Parietal lobe (tissue), 2 donors: ENCODE data around the genes NAALADL1, ZFPL1 and ZNHIT2.

- RAMPAGE, long total RNA: no peak
Observed at GRCh38 chr11:64846843-64847800, 2.7 kb upstream of the CDC42BPG start.

GRCh38 chr11:64876512-64877370 lies 1.7 kb downstream of the EHD1 start:
- RAMPAGE, long total RNA: no peak

DNA sequence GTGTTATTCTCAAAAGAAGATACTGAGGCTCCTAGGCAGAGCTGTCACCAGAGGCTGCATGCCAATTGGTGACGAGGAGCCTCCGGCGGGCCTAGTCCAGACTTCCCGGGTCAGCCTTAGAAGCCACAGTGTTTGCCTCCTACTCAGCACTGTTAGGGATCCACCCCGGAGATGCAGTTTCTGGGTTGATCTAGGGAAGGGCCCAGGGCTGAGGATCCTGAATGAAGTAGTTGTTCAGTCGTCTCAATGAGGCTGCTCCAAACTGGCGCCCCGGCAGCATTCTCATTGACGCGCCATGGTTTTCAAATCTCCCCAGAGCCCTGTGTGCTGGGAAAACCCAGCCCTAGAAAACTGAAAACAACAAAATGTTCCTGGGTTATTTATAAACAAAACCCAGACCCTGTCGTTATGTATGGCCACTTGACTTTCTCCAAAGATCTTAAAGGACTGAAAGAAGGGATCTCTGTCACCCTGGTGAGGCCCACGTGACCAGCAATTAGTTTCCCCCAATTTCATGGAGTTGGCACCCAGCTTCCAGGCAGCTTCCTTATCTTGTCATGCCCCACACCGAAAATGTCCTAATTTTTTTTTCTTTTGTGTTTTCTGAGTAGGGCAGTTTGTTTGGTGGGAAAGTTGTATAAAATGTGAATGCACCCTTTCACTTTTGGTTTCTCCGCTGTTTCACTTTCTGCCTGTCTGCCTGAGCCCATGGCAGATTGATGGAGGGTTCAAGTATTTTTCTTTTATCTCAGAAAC lies 2.0 kb upstream of the EHD1 start:
- RAMPAGE, long total RNA: no peak

GRCh38 chr11:64901722-64902452 lies 15.1 kb downstream of the ATG2A start:
- RAMPAGE, long total RNA: no peak

DNA sequence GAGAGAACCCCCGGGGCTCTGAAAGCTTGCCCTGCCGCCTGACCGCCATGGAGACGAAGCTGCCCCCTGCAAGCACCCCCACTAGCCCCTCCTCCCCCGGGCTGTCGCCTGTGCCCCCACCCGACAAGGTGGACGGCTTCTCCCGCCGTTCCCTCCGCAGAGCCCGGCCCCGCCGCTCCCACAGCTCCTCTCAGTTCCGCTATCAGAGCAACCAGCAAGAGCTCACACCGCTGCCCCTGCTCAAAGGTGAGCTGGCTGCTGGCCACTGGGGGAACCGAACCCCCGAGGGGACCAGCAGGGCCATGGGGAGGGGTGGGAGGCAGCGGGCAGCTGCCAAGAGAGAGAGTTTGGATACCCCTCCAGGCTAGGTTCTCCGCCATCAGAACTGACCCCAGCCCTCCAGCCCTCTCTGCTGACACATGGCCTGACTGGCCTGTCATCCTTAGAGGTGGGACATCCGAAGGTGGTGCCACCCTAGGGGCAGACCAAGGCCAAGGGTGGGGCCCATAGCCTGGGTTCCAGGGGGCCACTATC lies 1.3 kb downstream of the PPP2R5B start:
- RAMPAGE, long total RNA: no peak

- RAMPAGE, long total RNA: no peak
Observed at GRCh38 chr11:64932614-64932958, 3.1 kb downstream of the GPHA2 start.

DNA sequence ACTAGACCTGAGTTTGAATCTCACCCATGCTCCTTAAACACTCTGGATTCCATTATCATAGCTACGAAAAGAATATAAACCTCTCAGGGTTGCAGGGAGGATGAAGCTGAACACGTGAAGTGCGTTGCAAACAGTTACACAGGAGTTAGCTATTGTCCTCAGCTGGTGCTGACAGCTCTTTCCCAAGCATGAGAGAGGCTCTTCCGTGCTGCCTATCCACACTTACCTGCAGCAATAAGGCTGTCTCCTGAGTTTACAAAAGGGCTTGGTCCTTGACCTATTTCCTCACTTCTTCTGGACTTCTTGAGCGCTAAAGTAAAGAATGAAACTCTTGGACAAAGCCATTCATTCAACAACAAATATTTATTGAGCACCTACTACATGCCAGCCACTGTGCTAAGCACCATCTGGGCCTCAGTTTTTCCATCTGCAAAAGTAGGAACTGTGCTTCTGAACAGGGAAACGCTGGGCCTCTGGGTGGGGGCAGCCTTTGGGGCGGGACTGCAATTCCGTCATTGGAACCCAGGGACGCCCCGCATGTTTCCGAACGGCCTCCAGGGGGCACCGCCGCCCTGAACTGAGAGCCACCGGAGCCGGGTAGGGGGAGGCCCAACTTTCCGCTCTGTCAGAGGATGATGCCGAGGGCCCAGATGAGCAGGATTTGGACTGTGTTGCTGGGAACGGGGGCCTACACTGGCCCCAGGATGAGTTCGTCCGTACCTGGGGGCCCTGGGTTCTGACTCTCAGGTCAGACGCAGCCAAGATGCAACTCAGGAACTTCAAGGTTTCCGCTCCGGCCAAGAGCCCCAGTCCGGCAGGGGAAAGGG lies 631 bp upstream of the ARL2 start:
- RAMPAGE, long total RNA: no peak

GRCh38 chr11:65058382-65058773 lies at the start of gene NAALADL1:
Gene NAALADL1, minus strand, starts transcription at chr11:65058553.
- RAMPAGE, long total RNA: no peak

DNA sequence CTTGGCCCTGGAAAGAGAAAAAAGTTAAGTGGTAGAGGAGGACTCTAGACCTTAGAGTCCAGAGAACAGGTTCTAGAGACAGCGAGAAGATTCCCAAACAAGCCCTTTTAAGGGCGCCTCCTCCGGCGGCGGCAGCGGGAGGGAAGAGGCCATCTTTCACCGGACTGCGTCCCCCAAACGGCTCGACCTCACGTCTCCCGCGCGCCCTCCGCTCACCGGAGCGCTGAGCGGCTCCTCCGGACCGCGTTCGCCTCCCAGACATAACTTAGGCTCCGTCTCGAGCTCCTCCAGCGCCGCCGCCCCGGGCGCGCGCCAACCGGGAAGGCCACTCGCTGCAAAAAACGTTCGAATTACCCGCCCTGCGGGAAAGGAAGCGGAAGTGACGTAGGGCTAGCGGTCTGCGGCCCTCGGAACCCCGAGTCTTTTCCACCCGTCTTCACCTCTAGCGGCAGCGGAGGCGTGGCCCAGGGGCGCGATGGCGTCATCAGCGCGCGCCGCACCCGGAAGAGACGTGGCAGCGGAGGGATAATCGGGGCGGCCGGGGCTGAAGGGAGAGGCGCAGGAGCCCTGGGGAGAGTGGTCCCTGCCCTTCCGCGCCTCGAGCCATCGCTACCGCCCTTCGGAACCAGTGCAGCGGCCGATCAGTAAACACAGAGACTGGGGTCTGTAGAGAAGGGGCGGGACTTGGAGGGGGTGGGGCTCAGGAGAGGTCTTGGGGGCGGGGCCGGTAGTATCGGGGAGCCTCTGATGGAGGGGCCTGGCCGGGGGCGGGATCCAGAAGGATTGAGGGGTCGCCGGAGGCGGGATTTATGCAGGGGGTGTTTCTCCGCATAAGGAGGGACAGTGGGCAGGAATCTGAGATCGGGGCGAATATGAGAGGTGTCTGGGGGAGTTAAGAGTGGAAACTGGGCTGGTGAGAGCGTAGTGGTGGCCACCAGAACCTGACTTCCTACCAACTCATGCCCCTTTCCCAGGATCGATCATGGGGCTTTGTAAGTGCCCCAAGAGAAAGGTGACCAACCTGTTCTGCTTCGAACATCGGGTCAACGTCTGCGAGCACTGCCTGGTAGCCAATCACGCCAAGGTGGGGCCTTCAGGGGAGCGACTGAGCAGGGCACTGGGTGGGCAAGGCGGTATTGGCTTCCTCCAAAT lies at the start of gene ZFPL1:
ZFPL1 (plus strand) TSS at position 506 of the 1,152 bp plus-strand sequence.
- RAMPAGE, long total RNA: start-site peak on the plus strand centred at position 536 of the sequence, 32 bp wide, 38 and 38 reads in 2 replicates

- RAMPAGE, long total RNA: no peak
Observed at GRCh38 chr11:65117274-65118218, at the start of gene ZNHIT2. Gene ZNHIT2, minus strand, starts transcription at chr11:65117701.

GRCh38 chr11:65133684-65134137 lies 608 bp downstream of the SYVN1 start:
- RAMPAGE, long total RNA: no peak

- RAMPAGE, long total RNA: no peak
Observed at GRCh38 chr11:65146534-65146997, 12.2 kb upstream of the SYVN1 start.

DNA sequence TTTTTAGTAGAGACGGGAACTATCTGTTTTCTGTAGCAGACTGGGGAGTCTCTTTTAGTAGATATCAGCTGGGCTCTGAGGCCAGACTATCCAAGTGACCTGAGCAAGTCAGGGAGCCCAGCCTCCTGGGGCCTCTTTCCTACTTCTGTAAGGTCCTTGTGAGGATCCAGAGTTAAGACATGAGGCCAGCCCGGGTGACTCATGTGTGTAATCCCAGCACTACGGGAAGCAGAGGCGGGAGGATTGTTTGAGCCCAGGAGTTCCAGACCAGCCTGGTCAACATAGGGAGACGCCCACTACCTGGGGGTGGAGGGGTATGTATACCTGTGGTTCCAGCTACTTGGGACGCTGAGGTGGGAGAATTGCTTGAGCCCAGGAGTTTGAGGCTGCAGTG lies 36.9 kb upstream of the POLA2 start:
- RAMPAGE, long total RNA: no peak

- RAMPAGE, long total RNA: no peak
Observed at GRCh38 chr11:65384382-65384940, 2.0 kb upstream of the FRMD8 start.

- RAMPAGE, long total RNA: no peak
Observed at GRCh38 chr11:65390715-65391101, 4.3 kb downstream of the FRMD8 start.

- RAMPAGE, long total RNA: no peak
Observed at GRCh38 chr11:65412599-65413073, 26.2 kb downstream of the FRMD8 start.

DNA sequence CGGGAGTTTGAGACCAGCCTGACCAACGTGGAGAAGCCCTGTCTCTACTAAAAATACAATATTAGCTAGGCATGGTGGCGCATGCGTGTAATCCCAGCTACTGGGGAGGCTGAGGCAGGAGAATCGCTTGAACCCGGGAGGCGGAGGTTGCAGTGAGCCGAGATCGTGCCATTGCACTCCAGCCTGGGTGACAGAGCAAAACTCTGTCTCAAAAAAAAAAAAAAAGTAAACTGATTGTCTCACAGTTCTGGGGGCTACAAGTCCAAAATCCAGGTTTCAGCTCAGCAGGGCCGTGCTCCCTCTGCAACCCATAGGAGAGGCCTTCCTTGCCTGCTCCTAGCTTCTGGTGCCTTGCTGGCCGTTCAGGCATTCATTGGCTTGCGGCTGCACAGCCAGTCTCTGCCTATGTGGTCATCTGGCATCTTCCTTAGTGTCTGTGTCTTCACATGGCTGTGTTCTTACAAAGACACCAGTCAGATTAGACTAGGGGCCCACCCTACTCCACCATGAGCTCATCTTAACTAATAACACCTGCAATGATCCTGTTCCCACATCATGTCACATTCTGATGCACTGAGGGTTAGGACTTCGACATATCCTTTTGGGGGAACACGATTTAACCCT lies 28.2 kb downstream of the FRMD8 start:
- RAMPAGE, long total RNA: no peak

DNA sequence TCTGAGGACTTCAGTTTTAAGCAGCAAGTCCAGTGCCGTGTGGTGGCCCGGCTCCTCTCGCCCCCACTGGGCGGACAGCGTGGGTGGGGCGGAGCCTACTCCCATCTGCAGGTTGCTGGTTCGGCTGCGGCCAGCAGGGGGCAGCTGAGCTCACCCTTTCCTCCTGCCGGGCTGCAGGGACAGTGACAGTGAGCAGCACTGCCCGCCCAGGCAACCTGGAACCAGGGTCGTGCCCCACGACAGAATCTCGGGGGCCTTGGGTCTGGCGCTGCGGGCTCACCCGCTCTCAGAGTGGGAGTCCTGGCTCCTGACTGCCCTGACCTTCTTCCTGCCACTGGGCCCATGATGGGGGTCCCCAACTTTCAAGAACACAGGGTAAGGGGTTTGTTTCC lies 30.0 kb downstream of the FRMD8 start:
- RAMPAGE, long total RNA: no peak

GRCh38 chr11:65437245-65438367 lies 51.2 kb downstream of the FRMD8 start:
- RAMPAGE, long total RNA: no peak

- RAMPAGE, long total RNA: no peak
Observed at GRCh38 chr11:65440128-65440461, 53.7 kb downstream of the FRMD8 start.